Mesenteric fat pad (tissue), 1 donor: Measurements from ENCODE around the gene KRT86.

DNA sequence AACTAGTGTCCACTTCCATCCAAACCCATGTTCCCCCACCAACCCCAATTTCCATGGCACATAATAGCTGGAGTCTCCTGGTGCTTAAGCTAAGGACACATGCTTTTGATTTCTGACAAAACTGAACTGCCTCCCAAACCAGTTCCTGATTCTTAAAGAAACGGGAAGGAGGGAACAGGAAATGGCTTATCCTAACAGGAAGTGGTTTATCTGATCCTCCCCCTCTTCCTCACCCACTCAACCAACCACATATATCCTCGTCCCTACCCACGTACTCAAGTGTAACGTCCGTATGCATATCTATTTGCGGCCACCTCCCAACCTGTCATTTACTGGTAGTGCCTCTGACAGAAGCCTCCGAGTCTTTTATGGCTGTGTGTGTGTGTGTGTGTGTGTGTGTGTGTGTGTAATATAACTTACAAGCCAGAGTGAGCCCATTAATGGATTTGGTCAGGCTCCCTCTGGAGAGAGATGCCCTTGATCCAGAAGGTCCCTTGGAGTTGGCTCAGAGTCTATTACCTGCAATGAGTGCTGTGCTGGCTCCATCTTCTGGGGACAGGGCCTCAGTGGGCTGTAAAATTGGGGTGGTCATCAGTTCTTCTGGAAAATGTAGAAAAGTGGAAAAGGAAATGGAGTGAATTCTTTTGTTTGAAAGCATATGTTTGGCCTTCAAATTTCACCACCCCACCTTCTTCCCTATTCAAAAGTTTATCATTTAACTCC, 7.8 kb downstream of the DAZAP2 start:
- PRO-cap = no peak

GRCh38 chr12:51318818-51319517, 5.0 kb downstream of the BIN2 start:
- PRO-cap = no peak

DNA sequence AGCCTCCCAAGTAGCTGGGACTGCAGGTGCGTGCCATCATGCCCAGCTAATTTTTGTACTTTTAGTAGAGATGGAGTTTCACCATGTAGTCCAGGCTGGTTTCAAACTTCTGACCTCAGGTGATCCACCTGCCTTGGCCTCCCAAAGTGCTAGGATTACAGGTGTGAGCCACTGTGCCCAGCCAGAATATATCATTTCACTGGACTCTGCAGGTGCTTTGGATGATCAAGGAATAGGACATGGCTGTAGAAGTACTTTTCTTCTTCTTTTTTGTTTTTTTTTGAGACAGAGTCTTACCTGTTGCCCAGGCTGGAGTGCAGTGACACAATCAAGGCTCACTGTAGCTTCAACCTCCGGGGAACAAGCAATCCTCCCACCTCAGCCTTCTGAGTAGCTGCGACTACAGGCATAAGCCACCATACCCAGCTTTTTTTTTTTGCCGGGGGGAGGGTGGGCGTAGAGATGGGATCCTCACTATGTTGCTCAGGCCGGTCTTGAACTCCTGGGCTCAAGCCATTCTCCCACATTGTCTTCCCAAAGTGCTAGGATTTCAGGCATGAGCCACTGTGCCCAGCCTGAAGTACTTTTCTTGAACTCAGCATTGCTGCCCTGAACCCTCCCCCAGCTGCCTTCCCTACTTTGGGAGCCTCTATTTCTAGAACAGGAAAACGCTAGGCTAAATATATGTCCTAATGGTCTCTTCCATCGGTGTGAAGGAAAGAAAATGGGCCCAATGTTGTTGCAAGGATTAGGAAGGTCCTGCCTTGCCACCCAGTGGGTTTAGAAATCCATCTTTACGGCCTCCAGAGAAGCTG, 7.2 kb upstream of the CELA1 start:
- PRO-cap = no peak

GRCh38 chr12:51371353-51372165, 19.6 kb downstream of the GALNT6 start:
- PRO-cap = no peak

DNA sequence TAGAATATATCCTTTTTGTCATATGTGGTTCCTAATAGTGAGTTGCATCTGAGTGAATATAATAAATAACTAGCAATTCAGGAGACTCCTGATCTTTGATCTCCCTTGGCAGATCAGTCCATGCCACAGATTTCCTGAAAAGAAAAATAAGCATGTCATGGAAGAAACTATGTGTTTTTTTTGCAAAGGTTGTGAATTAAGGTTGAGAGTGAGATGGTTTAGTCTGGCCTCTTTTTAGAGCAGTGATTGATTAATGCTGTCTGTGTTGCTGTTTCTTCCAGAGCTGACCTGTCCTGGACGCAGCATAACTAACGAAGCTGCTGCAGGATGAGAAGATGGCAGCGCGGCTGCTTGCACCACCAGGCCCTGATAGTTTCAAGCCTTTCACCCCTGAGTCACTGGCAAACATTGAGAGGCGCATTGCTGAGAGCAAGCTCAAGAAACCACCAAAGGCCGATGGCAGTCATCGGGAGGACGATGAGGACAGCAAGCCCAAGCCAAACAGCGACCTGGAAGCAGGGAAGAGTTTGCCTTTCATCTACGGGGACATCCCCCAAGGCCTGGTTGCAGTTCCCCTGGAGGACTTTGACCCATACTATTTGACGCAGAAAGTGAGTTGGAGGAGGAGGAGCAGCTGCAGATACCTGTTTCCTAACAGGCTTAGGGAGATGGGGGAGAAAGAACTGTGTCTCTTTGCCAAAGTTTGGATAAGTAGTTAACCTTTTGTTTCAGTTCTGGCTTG, 71.6 kb downstream of the SCN8A start:
- PRO-cap = no peak

DNA sequence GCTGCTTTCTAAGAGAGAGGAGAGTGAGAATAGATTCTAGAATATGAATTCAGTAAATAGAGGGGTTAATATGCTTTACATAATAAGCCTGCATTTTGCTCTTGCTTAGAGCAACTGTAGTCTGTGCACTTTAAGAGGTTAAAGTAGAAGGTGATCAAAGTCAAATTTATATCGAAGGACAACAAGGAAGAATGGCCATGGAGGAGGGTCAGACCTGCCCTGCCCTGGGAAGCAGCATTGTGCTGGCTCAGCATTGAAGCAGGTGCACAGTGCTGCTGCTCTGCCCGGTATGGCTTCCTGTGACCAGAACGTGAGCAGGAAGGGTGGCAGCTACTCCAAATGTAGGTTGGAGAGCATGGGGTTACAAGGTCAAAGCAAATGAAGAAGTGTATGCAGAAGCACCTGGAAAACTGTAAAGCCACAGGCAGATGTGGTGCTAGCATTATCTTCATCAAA, 84.0 kb downstream of the SCN8A start:
- PRO-cap = no peak

GRCh38 chr12:51820037-51820303, 5.2 kb upstream of the TMDD1 start:
- PRO-cap = no peak

- PRO-cap = no peak
Measured at GRCh38 chr12:51907561-51907759, 156 bp downstream of the ACVRL1 start.

- PRO-cap = no peak
Measured at GRCh38 chr12:52045436-52046138, 5.7 kb upstream of the NR4A1 start.

DNA sequence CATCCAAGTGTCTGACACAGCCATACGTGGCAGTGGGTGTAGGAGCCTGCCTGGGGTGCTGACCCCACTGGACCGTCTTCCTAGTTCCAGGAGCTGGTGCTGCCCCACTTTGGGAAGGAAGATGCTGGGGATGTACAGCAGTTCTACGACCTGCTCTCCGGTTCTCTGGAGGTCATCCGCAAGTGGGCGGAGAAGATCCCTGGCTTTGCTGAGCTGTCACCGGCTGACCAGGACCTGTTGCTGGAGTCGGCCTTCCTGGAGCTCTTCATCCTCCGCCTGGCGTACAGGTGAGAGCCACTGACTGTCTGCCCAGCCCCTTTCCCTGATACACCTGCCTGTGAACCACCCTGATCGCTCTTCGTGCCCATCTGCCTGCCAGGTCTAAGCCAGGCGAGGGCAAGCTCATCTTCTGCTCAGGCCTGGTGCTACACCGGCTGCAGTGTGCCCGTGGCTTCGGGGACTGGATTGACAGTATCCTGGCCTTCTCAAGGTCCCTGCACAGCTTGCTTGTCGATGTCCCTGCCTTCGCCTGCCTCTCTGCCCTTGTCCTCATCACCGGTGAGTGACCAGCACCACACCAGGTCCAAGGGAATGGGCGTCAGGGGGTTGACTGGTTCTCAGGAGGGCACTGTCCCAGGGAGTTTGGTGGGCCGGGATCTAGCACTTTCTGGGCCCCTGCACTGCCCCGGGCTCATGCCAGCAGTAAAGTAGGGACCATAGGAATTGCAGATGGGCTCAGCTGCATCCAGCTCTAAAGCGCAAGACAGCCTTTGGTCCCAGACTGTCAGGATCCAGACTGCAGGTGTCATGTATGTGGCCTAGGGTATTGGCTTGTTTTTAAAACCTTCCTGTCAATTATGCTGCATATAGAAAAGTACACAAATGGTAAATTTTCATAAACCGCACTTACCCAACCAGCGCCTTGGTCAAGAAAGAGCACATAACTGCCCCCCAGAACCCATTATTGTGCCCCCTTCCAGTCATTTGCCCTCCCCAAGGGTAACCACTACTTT, 6.0 kb downstream of the NR4A1 start:
- PRO-cap = no peak

DNA sequence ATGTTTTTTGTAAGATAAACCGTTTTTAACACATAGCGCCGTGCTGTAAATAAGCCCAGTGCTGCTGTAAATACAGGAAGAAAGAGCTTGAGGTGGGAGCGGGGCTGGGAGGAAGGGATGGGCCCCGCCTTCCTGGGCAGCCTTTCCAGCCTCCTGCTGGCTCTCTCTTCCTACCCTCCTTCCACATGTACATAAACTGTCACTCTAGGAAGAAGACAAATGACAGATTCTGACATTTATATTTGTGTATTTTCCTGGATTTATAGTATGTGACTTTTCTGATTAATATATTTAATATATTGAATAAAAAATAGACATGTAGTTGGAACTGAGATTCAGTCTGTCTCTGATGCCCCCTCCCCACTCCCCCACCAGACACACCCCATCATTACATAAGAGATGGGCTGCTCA, 7.9 kb downstream of the NR4A1 start:
- PRO-cap = no peak

DNA sequence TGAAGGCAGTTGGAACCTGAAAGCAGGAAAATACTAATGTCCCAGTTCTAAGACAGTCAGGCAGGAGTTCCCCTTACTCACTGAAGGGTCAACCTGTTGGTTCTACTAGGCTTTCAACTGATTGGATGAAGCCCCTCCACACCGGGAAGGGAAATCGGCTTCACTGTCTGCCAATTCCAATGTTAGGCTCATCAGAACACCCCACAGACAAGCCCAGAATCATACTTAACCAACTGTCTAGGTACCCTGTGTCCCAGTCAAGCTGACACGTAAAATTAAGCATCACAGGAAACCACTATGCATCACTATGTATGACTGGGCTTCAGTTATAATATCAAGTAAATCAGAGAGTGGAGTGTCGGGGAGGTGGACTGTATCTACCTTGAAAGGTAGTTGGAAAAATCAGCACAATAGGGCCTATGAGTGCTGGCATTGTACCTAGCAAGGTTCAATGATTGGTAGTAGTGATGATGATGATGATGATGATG, 3.5 kb upstream of the ATG101 start:
- PRO-cap = no peak

GRCh38 chr12:52068988-52069271, 848 bp upstream of the ATG101 start:
- PRO-cap = no peak

- PRO-cap = no peak
Measured at GRCh38 chr12:52073525-52074511, 4.0 kb downstream of the ATG101 start.

DNA sequence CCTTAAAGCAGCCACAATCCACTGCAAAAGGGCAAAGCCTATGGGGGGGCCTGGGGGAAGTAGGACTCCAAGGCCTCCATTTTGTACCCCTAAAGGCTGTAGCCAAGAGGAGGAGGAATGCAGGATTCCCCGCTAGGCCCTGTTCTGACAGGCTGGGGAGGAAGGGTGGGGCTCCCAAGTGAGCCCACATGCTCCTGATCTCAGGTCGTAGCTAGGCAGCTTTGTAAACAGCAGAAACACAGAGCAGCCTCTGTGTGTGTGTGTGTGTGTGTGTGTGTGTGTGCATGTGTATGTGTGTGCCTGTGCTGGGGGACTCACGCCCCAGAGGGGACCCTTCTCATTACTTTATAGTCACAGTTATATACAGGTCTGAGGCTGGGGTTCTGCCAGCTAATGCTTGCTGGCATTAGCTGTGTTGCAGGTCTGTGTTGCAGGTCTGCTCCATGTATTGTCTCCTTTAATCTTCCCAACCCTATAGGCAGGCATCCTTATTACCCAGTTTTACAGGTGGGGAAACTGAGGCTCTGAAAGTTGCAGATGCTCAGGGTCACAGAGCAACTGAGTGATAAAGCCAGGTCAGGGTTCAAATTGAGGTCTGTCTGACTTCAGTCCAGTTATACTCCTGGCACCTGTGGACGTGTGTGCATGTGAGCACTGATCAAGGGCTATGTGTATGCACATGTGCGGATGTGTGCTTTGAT, 36.2 kb downstream of the KRT80 start:
- PRO-cap = no peak

- PRO-cap = no peak
Measured at GRCh38 chr12:52200331-52200671, 8.5 kb upstream of the KRT80 start.

DNA sequence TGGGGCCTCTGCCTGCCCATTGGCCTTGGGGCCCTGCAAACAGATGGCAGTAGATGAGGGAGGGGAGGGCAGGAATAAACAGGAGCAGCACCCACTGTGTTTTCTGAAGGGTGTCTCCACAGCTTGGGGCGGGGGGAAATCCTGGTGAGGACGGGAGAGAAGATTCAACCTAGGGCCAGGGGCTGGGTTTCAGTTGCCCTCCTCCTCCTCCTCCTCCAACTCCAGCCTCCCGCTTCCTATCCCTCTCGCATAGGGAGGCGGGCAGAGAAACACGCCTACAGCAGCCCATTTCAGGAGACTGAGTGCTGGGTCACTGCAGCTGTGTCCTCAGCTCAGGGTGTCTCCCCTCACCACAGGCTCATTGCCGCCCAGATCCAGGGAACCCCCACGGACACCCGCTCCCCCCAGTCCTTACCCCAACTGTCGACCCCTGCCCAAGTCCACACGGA, 9.0 kb upstream of the KRT80 start:
- PRO-cap = no peak

DNA sequence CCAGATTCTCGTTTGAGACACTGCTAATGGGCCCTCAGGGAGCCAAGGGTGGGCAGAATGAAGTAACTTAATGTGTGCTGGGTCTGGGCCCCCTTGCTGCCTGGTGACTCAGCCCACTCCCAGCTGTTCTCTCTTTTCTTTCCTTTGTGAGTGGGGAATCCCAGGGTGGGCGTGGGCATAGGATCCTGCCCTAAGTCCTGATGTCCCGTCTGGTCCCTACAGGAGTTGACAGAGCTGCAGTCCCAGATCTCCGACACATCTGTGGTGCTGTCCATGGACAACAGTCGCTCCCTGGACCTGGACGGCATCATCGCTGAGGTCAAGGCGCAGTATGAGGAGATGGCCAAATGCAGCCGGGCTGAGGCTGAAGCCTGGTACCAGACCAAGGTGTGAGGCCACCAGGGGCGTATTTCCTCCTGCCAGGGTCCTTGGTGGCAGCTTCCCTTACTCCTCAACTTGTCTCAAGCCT, 8.2 kb downstream of the KRT7 start:
- PRO-cap = no peak

- PRO-cap = no peak
Measured at GRCh38 chr12:52245181-52245752, 12.2 kb downstream of the KRT7 start.

GRCh38 chr12:52274255-52274909, at the start of gene KRT86:
KRT86 (plus strand) TSS chr12:52274645.
- PRO-cap = no peak